Temporal lobe (tissue), 2 donors: ENCODE results near the genes B3GNT8 and CXCL17.

- RAMPAGE, long total RNA = no peak
These were observed 765 bp downstream of the HNRNPUL1 start for GRCh38 chr19:41264650-41265624.

DNA sequence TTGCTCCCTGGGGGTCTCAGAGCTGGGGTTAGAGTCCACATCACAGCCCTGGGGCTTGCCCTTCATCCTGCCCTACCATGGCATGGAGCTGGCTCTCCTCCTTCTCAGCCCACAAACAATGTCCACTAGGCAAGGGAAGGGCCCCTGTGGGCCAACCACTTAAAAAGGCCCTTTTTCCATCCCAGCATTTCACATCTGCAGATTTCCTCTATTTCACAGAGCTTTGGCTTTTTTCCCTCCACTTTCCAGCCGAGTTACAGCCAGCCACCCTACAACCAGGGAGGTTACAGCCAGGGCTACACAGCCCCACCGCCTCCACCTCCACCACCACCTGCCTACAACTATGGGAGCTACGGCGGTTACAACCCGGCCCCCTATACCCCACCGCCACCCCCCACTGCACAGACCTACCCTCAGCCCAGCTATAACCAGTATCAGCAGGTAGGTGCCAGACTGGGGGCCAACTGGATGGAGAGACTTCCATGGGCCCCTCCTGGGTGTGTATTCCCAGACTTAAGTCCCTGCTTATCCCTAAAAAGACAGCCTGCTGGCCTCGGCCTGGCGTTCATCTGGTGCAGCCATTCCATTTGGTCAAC, 4.4 kb upstream of the CCDC97 start:
- RAMPAGE, long total RNA = no peak

DNA sequence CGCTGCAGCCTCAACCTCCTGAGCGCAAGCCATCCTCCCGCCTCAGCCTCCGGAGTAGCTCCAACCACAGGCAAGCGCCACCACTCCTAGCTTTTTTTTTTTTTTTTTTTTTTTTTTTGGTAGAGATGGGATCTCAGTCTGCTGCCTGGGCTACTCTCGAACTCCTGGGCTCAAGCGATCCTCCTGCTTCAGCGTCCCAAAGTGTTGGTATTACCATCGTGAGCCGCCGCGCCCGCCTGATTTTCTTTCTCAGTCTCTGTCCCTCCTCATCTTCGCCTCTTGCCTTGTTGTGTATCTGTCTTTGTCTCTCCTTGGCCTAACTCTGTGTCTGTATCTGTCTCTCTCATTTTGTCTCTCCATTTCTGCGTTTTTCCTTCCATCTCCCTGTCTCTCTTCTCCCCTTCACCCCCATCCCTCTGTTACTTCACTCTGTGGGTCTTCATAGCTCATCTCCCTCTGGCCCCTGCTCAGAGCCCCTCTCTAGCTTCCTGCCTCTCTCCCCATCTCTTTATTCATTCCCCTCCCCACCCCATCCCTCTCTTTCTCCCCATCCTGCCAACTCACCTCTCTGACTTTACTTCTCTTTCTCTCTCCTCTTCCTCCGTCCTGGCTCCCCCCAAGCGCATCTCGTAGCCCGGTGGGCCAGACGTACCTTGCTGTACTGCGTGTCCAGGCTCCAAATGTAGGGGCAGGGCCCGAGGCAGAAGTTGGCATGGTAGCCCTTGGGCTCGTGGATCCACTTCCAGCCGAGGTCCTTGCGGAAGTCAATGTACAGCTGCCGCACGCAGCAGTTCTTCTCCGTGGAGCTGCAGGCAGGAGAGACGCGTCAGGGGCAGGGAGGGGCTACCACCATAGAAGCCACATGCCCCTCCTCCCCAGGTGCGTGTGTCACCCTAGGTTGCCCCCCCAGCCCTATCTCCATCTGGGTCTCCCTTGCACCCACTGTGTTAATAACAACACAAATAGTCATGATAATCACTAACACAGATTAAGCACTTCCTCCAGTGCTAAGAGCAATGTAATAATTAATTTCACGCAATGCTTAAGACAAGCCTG, 21.8 kb downstream of the CCDC97 start:
- RAMPAGE, long total RNA = no peak

DNA sequence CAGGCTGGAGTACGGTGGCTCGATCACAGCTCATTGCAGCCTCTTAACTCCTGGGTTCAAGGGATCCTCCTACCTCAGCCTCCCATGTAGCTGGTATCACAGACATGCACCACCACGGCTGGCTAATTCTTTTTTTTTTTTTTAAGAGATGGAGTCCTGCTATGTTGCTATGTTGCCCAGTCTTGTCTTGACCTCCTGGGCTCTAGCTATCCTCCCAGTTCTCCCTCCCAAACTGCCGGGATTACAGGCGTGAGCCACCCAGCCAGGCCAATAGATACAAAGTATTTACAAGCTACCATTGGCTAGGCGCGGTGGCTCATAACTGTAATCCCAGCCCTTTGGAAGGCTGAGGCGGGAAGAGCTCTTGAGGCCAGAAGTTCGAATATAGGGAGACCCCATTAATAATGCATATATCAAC, 977 bp upstream of the B9D2 start:
- RAMPAGE, long total RNA = no peak

DNA sequence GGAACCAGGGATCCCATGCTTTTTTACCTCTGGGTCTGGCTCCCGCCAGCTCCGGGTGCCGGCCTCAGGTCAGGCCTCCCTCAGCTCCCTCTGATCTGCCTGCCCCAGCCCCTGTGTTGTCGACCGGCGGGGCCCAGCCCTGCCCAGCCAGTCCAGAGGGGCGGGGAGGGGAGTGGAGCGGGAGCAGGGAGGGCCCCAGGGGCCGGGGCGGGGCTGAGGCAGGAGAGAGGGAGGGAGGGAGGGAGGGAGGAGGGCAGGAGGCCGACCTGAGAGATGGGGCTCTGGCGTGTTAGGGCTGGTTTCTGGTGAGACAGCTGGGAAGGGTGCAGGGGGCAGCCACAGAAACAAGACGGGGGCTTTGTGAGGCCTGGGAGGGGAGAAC, at the start of gene B3GNT8:
B3GNT8 (minus strand) TSS at position 118 of the 382 bp plus-strand sequence.
- RAMPAGE, long total RNA = no peak

DNA sequence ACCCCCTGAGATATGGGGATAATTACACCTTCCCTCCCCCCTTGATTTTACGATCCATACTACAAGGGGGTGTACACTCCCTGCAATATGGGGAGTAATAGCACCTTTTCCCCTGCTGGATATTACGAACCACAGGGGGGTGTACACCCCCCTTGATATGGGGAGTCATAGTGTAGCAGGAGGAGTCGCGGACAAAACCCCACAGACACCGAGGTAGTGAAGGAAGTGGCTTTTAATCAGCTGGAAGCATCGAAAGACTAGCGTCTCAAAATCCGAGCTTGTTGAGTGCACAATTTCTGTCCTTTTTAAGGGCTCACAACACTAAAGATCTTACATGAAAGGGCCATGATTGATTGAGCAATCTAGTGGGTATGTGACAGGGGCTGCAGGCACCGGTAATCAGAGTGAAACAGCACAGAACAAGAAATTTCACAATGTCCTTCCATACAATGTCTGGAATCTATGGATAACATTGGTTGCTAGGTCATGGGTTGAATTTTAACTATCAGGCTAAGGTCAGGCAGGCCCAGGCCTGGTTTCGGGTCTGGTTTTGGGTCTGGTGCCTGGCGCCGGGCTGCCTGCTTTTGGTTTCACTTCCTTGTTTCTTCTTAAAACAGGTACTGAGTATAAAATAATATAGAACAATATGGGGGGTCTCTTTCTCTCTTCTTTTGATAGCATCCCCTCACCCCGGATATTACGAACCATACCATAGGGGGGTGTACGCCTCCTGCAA, 20.5 kb downstream of the ERICH4 start:
- RAMPAGE, long total RNA = no peak

DNA sequence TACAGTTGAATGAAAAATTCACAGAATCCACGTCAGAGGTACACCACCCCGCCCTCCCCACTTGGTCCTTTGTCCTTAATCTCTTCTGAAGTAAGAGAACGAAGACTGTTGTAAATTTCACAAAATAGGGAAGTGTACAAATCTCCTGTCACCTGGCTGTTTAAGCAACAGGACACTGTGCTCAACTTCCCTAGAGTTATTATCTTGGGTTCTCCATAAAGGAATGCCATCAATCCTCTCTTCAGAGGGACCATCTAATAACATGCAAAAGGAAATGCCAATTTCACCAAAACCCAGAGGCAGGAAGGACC, 10.5 kb upstream of the CEACAM6 start:
- RAMPAGE, long total RNA = no peak

DNA sequence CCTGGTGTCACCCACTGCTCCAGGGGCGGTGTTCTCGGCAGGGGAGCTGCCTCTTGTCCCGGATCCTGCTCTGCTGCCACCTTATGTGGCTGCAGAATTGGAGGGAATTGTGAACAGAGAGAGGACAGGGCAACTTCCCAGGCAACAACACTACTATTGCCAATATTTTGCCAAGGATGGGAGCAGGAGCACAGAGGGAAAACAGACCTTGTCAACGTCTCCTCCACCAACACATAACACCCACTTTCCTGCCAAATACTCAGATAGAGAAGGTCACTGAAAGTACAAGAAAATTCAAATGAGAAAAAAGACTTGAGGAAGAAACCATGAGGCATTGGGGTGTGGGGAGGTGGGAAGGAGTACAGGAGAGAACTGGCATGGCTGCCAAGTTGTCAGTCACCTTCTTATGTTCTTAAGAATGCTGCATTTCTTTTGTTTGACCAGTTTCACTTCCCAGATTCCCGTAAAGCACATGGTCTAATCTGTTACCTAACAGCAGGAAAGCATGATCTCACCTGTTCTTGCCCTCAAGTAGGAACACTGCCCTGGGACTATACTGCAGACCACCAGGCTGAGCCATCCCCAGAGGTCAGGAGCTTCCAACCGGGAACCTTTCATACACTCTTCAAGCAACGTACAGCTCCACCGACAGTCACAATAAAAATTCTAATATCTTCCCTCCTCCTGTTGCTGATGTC, 4.7 kb upstream of the CEACAM6 start:
- RAMPAGE, long total RNA = no peak

DNA sequence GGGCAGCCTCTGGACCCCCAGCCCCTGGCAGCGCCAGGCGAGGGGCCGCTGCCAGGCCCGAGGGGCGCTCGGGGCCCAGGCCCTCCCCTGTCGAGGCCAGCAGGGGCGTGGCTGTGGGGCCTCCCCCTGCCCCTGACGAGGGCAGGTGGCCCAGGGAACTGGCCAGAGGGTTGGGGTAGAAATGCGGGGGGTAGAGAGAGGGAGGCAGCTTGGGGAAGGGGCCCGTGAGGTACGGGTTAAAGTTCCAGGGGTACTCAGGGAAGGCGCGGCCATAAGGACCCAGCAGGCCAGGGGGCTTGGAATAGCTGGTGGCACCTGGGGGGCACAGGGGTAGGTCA, 19.9 kb downstream of the ERFL start:
- RAMPAGE, long total RNA = no peak

- RAMPAGE, long total RNA = no peak
These were observed 3.5 kb upstream of the ATP1A3 start for GRCh38 chr19:41997251-41998225.

DNA sequence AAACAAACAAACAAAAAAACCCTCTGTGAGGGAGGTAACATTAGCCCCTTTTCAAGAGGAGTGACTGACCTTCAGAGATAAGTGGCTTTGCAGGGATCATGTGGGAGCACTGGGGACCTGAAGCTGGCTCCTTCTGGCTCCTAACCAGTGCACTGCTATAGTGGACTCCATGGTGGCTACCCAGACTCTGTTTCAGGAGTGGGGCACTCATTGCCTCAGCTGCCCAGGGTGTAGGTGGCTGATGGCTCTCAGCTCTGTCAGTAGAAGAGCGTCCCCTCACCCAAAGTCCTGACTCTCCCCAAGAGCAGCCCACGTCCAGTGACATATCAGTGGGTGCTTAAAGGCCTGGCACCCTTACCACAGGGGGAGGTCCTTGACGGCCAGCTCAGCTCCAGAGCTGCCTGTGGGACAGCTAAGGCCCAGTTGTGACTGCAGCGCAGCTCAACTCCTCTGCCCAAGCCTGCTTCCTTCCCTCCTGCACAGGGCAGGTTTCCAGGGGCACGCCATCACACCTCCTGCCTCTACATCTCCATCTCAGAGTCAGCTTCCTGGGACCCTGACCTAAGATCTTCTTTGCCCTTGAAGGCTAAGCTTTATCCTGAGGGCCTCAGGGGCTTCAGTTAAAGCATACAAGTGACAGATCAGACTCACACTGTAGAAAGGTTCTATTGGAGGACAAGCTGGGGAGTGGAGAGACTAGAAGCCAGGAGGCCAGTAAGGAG, 32.4 kb downstream of the GRIK5 start:
- RAMPAGE, long total RNA = no peak

DNA sequence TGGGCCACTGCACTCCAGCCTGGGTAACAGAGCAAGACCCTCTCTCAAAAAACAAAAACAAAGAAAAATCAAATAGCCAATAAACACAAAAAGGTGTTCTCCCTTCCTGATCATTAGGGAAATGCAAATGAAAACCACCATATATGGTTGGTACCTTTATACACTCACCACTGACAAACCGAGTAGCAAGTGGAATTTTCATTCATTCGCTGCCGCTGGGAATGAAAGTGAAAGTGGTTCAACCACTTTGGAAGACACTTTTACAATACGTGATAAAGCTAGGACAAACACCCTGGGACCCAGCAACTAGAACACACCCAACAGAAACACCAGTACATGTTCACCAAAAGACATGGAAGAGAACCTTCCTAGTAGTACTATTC, 21.0 kb downstream of the GRIK5 start:
- RAMPAGE, long total RNA = no peak

GRCh38 chr19:42212917-42213285, 4.6 kb downstream of the DEDD2 start:
- RAMPAGE, long total RNA = no peak

DNA sequence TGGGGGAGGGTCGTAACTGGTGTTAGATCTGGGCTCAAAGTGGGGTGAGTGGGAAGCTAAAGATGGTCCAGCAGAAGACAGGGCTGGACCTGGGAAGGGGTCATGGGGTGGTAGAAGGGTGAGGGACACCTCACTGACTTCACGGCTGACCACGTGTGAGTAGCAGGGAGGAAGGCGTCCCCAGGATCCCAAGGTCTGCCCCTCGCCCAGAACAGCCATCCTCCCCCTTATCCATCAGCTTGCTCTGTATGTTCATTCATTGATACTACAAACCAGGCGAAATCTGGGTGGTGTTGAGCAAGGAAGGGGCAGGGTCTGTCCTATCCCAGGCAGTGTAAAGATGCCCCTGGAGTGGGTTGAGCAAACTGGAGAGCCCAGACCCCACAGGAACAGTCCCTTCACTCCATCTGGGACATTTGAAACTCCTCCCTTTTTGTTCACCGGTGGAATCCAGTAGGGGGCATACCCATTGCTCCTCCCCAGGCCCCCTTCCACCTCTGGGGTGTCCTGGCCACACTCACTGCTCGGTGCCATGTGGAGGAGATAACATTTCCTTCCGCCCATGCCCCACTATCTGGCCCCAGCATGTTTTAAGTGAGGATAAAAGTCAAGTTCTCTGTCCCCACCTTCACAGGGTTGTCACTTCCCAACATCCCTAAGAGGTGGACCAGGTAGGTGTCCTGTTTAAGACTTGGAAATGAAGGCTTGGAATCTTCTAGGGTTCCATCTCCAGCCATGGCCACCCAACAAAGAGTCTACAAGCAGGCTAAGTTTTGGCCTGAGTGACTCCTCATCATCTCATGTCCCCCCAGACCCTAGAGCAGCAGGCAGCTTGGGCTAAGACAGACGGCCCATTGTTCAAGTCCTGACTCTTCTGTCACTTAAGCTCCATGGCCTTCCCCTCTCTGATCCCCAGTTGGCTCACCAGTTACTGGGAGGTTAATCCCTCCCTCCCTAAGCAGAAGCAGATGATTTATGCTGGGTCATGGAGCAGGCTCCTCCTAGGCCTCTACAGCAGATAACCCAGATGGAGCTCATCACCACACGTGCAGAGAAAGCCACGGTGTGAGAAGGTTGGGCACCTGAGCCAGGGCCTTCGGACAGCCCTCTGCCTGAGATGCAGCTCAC, 9.2 kb downstream of the ZNF526 start:
- RAMPAGE, long total RNA = no peak

- RAMPAGE, long total RNA = no peak
These were observed 600 bp downstream of the ERF start for GRCh38 chr19:42254240-42254816.

GRCh38 chr19:42271518-42272639, 2.8 kb downstream of the CIC start:
- RAMPAGE, long total RNA = no peak

DNA sequence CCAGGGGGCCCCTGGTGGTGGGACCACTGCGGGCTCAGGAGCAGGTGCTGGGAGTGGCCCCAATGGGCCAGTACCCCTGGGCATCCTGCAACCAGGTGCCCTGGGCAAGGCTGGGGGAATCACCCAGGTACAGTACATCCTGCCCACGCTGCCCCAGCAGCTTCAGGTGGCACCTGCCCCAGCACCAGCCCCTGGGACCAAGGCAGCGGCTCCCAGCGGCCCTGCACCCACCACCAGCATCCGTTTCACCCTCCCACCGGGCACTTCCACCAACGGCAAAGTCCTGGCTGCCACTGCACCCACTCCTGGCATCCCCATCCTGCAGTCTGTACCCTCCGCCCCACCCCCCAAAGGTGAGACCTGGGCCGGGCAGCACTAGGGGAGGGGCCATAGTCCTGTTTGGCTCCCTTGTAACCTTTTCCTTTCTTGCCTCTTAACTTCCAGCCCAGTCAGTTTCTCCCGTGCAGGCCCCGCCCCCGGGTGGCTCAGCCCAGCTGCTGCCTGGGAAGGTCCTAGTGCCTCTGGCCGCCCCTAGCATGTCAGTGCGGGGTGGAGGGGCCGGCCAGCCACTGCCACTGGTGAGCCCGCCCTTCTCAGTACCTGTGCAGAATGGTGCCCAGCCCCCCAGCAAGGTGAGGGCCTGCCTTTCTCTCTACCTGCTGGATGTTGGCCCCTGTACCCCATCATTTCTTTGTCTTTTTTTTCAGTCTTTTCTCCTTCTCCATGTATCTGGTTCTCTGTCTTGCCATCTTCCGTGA, 10.6 kb upstream of the PRR19 start:
- RAMPAGE, long total RNA = no peak

- RAMPAGE, long total RNA = no peak
These were observed 17.8 kb downstream of the LIPE start for GRCh38 chr19:42409361-42409837.

DNA sequence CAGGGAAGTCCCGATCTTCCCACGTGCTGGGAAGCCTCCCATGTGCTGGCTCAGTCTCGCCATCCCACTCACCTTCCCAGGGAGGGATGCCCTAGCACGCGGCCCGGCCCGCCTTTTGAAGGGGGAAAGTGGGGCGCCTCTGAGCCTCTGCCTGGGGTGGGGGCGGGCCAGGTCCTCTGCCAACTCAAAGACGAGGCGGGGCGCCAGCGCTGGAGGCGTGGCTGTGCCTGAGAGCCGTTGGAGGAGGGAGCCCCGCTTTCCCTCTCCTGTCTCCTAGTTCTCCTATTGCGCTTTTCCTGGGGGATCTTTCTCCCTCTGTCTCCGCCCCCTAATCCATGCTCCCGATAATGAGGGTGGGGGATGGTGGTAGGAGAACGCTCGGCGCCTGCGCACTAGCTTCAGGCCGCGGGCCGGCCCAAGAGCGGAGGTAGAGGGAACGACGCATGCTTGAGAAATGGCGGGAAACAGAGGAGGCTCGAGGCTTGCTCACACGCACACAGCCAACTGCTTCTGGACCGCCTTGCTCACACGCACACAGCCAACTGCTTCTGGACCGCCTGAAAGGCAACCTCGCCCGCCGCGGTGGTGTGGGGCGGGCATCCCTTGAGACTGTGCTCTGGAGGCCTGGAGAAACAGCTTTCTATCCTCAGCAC, 3.2 kb downstream of the LIPE start:
- RAMPAGE, long total RNA = no peak

GRCh38 chr19:42442670-42443485, at the start of gene CXCL17:
TSS of gene CXCL17 (minus strand) at chr19:42442946.
- RAMPAGE, long total RNA = no peak